Right common carotid artery plus branches (tissue), 1 donor: ENCODE data around the gene HES6.

GRCh38 chr2:238107495-238107906 lies 7.4 kb downstream of the ESPNL start:
- PRO-cap, result no peak

DNA sequence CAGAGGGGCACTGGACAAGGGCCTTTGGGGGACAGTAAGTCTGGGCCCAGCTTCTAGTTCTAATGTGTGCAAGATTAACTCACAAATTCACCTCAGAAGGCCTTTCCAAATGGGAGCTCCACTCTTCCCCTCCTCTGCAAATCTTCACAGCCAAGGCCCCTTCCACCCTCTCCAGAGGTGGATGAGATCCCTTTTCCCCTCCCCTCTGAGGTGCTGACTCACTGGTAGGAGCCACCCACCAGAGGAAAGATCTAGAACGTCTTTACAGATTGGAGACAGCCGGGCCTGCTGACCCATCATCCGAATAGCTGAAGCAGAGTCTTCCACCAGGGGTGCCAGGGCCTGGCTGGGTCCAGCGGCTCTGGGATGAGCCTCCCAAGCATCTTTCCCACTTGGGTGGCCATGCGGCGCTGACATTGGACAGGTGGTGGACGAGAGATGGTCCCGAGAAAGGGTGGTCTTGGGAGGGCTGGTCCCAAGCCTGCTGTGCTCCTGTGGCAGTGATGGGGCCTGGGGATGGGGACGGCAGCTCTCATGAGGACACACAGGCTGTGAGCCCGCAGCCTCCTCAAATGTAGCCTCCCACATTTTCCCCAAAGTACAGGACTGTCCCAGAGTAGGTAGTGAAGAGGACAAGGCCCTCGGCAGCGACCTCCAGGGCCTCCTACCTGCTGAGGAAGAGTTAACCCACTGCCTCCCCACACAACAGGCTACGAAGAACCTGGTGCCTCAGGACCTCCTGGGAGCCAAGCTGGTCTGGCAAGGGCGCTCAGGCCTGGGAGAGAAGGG lies 9.1 kb downstream of the ERFE start:
- PRO-cap, result no peak

DNA sequence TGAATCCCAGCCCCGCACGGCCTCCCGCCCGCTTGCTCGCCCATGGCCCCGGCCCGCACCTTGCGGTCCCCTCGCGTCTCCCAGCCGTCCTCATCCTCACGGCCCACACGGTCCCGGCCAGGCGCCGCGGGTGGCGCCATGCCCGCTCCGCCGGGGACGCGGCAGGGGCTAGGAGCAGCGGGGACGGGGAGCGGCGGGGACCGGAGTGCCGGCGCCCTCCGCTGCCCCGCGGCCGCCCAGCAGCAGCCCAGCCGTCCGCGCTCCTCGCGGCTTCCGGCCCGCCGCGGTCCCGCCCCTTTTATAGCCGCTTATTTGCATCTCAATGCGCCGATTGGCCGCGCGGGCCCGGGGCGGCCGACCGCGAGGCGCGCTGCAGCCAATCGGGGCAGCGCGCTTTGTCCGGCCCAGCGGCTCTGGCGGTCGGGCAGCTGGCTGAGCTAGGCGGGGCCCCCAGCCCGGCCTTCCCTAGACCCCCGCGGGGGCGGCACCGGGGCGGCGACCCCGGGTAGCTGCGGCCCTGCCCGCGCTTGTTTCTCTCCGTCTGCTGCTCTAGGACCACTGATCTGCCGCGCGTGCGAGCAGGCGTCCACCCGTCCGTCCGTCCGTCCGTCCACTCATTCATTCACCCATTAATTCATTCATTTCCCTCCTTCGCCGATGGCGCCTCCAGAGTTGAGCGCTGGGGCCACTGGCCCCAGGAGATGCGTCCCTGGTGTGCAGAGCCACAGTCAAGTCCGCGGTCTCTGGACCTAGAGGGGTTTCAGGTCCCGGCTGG lies at the start of gene HES6:
Gene HES6 (minus strand): TSS at position 273 of the 775 bp plus-strand sequence.
- PRO-cap, result bidirectional peak, plus-strand start at position 407 of the sequence, minus-strand start at position 273 of the sequence

DNA sequence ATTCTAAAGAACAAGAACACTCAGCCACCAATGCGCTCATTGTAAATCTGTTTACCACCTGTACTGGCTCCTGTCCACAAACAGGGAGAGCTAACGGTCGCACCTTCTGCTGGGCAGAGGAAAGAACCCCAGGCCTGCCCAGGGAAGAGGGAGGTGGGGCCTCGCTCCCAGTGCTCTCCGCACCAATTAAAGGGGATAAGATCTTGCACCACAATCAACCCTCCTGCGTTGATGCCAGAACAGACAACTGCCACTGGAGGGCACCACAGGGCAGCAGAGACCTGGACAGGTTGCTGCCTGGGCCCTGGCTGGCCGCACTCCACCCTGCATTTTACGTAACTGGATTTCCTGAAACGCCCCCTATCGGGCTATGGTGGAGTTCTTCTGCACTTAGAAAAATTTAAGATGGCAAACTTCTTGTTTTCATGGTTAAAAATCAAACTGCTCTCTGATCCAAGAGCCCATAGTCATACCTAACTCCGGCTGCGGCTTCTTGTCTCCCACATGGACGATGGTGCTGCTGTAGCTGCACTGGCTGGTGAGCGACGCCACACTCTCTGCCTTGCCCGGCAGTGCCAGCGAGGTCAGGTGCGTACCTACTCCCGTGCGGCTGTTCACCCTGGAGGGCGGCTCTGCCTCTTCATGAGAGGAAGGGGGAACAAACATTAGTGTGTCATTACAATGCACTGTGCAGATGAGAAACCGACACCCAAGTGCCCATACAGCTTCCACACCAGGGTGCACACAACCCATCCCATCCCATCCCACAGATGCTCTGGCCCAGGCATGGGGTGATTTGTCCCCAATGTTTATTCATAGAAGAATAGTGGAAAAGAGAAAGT lies 16.8 kb upstream of the HES6 start:
- PRO-cap, result no peak

DNA sequence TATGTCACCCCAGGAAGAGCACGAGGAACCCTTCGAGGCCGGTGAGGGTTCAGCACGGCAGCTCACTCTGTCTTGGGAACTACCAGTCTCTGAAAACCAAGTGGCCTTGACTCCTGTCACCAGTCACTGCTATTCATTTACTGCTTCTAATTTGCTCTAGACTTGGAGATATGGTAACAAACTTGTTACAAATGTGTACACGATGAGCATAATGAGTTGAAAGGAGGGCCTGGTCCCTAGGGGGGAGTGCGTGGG lies 2.2 kb downstream of the PER2 start:
- PRO-cap, result no peak

- PRO-cap, result no peak
Measured at GRCh38 chr2:238297591-238298131, 9.3 kb upstream of the PER2 start.

DNA sequence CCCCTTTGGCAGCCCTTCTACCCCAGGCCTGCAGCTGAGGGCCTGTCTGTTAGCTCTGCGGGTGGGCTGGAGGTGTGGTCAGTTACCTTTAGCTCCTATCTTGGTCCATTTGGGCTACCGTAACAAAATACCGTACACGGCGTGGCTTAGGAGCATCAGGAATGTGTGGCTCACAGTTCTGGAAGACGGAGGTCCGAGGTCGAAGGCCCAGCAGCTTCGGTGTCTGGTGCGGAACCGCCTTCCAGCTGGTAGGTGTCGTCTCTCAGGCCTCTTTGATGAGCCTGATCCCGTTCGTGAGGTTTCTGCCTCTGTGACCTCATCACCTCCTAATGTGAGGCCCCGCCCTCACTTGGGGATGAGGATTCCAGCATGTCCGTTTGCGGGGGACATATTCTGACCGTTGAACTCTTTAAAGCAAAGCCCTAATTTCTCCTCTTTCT lies 127.7 kb downstream of the ASB1 start:
- PRO-cap, result no peak

DNA sequence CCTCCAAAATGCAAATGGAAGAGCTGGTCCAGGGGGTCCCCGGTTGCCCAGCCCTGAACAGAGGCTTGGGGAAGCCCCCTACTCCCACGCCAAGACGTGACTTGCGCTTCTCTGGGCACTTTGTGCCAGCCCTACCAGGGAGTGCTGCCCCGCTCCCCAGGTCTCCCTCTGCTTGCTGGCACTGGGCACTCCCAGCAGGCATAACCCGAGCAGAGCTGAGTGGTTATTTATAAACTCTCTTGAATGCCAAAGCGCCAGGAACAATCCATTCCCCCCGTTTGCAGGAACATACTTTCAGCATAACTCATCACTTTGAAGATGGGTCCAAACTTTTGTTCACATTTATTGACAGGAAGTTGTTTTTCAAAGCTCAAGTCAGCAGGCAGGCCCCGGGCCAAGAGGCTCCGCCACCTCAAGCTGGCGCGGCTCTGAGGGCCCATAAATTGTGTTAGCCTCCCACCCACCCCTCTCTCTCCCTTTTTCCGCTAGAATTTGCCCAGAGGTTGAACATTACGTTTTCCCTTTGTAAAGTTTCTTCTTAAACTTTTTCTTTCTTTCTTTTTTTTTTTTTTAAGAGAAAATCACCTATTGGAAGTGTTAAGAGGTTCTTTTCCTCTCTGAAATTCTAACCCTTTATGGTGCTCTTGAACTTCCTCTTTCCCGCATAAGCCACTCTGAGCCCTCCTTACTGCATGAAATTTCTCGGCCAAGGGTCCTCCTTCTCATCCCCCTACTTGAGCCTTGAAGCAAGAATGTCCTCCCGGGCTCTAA lies 170.5 kb downstream of the ASB1 start:
- PRO-cap, result unidirectional peak, minus-strand start at position 174 of the sequence

DNA sequence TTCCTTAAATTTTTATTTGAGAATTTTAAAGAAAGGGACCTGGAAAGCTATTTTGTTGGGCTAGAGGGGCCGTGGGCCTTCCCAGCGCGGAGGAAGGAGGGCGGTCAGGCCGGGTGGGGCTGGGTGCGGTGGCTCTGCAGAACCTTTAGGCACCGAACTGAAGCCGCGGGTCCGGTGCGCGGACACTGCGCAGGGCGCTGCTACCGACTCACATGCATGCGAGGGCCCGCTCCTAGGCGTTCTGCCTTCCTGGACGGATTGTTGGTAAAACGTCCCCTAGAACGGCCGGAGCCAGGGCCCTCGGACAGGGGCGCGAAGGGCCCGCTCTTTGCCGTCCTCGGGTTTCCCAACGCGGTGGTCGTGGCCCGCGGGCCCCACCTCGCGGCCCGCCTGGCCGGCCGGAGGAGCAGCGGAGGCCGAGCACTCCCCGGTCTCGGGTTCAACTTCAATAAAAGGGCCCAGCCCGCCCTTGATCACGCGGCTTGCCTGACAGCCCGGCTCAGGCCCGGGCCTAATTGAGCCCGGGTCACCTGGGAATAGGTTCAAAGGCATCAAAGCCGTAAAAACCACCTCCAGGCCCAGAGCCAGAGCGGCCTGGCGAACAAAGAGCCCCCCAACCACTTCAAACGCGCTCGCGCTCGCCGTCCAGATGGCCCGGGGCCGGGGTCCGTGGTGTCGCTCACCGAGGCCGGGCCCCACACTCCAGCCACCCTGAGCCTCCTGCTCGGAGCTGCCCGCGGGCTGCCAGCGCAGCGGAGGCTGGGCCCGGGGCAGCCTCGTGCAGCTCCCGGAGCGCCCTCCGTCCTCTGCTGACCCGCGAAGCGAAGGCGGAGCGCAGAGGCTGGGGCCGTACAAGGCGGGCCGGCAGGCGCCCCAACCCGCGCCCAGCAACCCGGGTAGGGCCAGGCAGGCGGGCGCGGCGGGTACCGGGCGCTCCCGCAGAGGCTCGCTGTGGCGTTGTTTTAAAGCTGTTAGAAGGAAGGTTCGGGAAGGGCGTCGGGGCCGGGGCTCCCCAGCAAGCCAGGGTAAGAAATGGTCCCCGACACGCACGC lies 1.2 kb upstream of the TWIST2 start:
- PRO-cap, result bidirectional peak, plus-strand start at position 185 of the sequence, minus-strand start at position 159 of the sequence; bidirectional peak, plus-strand start at position 965 of the sequence, minus-strand start at position 811 of the sequence

- PRO-cap, result bidirectional peak, plus-strand start at chr2:238849775, minus-strand start at chr2:238849517
Measured at GRCh38 chr2:238849283-238849930, 1.5 kb downstream of the TWIST2 start.

DNA sequence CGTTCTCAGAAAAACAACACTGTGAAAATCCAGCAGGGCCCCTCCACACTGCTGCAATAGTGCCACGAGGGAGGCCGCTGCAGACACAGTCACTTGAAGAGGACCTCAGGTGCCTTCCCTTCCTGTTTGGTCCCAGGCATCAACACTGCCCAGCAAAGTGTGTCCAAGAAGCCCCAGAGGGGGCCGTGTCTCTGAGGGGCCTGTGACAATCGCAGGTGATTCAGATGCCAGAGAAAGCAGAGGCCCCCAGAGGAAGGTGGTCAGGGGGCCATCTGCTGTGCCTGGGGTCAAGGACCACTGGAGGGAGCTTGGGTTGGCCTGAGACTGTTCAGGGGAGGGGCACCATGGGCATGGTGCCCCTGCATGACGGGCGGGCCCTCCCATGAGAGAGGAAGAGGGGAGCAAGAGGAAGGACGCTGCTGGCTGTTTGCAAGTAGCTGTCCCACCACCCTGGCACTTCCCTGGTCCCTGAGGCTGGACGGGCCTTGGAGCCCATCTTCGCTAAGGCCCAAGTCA lies 9.0 kb downstream of the TWIST2 start:
- PRO-cap, result no peak

- PRO-cap, result unidirectional peak, plus-strand start at chr2:238875907
Measured at GRCh38 chr2:238875607-238876192, 27.8 kb downstream of the TWIST2 start.

DNA sequence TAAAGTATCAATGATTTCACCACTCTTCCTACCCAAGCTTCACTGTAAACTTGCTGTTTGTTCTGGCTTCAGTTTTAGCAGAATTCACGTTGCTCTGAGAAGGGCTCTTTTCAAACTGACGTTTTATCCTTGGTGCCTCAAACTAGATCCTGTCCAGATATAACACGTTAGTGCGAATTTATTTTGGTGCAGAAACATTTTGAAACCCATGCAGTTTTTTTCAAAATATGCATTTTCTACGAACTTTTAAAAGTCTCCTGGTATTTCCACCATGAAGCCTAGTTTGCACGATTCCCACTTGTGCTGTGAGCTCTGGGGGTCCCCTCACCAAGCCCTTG lies 224.2 kb downstream of the TWIST2 start:
- PRO-cap, result no peak

GRCh38 chr2:239109599-239110293 lies 261.9 kb downstream of the TWIST2 start:
- PRO-cap, result unidirectional peak, plus-strand start at chr2:239110038

DNA sequence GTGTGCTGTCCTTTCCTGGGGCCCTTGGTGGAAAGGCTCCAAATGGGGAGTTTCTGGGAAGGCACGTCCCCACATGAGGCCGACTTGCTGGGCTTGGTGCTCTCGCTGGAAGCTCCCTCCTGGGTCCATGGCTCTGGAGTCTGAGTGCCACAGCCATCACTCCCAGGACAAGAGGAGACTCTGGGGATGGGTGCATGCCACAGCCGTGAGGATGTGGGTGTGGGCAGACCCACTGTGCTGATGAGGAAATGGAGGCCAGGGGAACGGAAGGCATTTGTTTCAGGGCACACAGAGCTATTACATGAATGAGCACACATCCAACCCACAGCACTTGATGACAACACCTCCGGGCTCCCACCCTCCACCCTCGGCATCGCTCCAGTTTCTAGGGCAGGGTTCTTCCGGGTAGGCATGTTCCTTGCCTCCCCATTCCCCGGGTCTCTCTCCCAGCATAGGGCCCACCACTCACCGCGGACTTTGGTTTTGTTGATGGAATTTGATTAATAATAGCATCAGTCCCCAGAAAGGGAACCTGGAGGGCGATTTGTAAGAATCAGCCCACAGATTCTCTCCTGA lies 246.6 kb downstream of the HDAC4 start:
- PRO-cap, result no peak

- PRO-cap, result no peak
Measured at GRCh38 chr2:239162033-239162684, 238.7 kb downstream of the HDAC4 start.

GRCh38 chr2:239252751-239253208 lies 148.0 kb downstream of the HDAC4 start:
- PRO-cap, result no peak

- PRO-cap, result no peak
Measured at GRCh38 chr2:239293873-239294562, 106.8 kb downstream of the HDAC4 start.

DNA sequence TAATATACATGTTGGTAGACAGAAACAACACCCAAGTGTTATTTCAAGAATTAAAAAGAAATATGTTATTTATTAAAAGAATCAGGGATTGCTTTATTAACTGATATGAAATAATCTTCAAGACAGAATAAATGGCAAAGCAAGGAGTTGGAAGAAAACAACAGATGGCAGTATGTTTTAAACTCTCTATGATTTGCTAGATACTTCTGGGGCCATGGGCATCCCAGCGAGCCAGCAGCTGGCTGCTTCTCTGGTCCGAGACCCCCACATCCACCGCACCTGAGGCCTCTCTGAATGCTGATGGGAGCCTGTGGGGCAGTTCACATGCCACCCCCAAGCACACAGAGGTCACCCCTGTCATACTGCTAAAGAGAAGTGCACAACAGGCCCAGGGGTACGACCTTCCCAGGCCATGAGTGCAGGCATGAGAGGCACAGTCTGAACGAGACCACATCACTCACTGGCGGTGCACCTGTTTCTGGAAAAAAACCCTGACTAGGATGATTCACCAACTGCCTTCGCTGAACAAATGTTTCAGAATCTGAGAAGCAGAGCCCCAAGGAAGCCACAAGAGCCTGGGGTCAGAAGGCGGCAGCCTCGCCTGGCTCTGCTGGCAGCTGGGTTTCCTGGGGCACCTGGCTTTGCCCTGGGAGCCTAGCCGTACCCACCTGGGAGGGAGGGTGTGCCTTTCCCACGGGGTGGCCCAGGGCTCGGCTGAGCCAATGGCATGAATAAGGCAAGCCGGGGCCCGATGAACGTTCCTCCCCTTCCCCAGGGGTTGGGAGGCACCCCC lies 74.1 kb downstream of the HDAC4 start:
- PRO-cap, result bidirectional peak, plus-strand start at position 537 of the sequence, minus-strand start at position 440 of the sequence

- PRO-cap, result no peak
Measured at GRCh38 chr2:239345541-239346580, 55.0 kb downstream of the HDAC4 start.